Amniotic epithelial cell (primary cell): ENCODE measurements around a stretch of chr1.

DNA sequence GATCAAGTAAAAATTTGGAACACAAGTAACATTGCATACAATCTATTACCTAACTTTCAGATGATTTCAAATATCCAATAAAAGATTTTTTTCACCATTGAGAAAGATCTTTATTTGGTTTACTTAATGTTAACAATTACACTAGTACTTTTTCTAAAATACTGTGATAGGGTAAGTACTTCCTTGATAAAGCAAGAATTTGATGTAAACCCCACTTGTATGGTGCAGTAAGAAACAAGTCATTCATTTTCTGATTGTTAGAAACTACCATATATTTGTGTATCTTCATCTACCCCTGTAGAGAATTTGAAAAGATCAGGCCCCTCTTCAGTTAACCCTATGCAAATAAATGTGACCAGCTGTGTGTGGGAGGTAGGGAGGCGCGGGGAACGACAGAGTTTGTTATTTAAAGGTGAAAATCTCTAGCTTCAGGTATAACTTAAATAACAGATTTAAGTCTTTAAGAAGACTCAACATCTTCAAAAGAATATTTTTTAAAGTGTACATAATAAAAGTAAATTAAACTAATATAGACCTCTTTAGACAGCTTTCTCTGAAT lies 15.8 kb downstream of the ANGPTL3 start:
- RRBS = no CpG with 5 or more reads among the region's 3 CpGs

- RRBS = no CpG with 5 or more reads among the region's 1 CpG
These were observed 24.6 kb downstream of the ANGPTL3 start for GRCh38 chr1:62621851-62622455.

- RRBS = under 1% methylated on average over 21 of the region's 54 CpGs
These were observed 674 bp downstream of the DOCK7 start for GRCh38 chr1:62687371-62688053.

GRCh38 chr1:62784344-62785131 lies 606 bp downstream of the ATG4C start:
- RRBS = no CpG with 5 or more reads among the region's 17 CpGs

DNA sequence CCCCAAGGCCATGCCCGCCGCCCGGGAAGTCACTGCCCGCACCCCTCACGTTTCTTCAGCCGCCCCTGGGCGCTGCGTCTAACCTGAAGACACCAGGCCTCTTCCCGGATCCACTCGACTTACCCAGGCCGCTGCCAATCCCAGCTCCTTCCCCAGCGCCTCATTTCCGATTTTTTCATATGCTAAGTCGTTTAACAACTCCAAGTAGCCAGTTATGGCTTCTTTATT lies 911 bp upstream of the FOXD3 start:
- RRBS = 8% methylated on average over 5 of the region's 14 CpGs

GRCh38 chr1:63592786-63592998 lies 519 bp upstream of the PGM1 start:
- RRBS = no CpG with 5 or more reads among the region's 5 CpGs

DNA sequence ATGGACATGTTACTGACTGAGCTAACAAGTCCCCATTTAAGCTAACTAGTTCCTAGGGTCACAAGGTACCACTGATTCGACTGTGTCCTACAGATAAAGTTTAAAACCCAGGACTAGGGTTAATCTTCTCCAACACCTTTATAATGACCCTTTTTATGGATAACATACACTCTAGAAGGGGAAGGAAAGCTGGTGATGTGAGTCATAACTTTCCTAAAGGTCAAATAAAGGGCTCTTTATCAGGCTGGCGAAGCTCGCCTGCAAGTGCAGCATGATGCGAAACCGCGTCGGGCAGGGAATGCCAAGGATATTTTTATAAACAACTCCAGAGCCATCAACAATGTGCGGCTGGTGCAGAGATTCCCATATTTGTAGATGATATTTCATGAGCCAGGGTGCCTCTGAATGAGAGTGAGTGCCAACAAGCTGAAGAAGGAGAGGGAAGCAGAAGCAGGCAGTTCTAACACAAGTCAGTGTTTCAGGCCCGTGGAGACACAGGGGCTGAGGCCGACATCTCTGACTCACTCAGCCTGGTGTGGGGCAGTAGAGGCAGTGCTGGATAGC lies 75.6 kb upstream of the ROR1 start:
- RRBS = no CpG with 5 or more reads among the region's 10 CpGs

- RRBS = no CpG with 5 or more reads among the region's 7 CpGs
These were observed 68.8 kb upstream of the ROR1 start for GRCh38 chr1:63704982-63705473.

- RRBS = no CpG with 5 or more reads among the region's 3 CpGs
These were observed 1.9 kb downstream of the ROR1 start for GRCh38 chr1:63775744-63776145.

GRCh38 chr1:63780789-63781360 lies 7.1 kb downstream of the ROR1 start:
- RRBS = no CpG with 5 or more reads among the region's 4 CpGs

DNA sequence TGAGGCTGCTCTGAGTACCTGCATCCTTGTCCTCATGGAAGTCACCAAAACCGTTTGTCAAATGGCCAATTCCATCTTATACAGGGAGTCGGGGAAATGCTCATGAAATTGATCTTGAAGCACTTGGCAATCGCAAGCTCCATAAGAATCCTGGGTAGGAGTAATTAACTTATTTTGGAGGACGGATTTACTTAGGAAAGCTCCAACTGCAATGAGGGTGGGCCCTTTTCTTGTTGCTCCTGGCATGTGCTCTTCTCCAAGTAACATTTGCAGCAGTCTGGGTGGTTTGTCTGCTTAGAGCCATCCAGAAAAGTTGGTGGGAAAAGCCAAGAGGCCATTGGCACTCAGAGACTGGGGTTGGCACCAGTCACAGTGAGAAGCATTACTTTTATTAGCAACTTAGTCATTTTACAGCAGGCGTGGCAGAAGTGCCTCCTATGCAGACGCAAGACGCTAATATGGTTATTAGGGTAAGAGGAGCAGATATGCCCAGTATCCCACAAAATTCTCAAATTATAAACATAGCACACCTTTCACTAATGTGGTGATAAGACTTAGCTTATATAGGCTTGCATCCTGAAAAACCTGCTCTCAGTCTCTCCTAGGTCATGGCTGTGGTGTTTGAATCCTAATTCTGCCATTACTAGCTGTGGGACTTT lies 154.3 kb downstream of the ROR1 start:
- RRBS = no CpG with 5 or more reads among the region's 7 CpGs

- RRBS = no CpG with 5 or more reads among the region's 1 CpG
These were observed 182.0 kb upstream of the UBE2U start for GRCh38 chr1:64021356-64021853.

DNA sequence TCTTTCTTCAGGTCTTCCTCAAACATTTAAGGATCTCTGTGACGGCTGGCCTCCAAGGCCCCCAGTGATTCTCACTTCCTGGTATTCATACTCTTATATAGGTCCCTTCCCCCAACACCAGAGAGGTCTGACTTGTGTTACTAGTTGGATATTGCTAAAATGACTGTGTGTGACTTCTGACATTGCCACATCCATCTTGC lies 116.9 kb downstream of the UBE2U start:
- RRBS = no CpG with 5 or more reads among the region's 1 CpG

- RRBS = 5% methylated on average over 13 of the region's 48 CpGs
These were observed 1.4 kb downstream of the CACHD1 start for GRCh38 chr1:64471026-64472089.

DNA sequence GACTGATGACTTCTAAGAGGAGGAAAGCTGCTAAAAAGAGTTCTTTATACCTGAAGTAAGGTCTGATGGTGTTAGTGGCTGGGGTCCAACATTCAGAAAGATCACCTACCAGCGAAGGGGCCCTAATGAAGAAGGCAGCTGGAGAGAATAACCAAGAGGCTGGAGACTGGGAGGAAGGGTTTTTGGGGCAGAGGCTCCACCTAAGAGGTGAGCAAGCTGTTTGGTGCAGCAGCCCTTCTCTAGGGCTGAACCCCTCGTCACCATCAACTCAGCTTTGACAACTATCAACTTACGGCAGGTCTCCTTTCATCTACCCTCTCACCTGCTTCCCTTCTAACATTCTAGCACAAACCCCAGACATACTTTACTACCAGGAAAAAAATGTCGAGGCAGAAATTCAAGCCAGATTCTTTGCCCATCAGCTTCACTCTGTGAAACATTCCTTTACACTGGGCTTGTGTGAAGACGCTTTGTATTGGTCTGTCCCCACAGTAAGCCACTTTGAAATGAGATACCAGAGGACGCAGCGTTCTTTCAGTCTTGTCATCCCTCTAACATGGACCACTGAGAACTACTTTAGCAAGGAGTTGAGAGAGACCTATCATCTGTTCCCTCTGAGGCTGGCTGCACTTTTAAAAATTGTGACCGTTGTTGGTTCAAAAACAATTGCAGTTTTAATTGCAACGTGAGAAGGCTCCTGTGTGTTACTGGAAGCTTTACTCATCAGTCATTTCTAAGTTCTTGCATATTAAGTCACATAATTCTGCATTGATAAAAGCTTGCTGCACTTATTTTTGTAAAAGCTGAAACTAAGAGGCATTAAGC lies 84.7 kb downstream of the RAVER2 start:
- RRBS = no CpG with 5 or more reads among the region's 9 CpGs

DNA sequence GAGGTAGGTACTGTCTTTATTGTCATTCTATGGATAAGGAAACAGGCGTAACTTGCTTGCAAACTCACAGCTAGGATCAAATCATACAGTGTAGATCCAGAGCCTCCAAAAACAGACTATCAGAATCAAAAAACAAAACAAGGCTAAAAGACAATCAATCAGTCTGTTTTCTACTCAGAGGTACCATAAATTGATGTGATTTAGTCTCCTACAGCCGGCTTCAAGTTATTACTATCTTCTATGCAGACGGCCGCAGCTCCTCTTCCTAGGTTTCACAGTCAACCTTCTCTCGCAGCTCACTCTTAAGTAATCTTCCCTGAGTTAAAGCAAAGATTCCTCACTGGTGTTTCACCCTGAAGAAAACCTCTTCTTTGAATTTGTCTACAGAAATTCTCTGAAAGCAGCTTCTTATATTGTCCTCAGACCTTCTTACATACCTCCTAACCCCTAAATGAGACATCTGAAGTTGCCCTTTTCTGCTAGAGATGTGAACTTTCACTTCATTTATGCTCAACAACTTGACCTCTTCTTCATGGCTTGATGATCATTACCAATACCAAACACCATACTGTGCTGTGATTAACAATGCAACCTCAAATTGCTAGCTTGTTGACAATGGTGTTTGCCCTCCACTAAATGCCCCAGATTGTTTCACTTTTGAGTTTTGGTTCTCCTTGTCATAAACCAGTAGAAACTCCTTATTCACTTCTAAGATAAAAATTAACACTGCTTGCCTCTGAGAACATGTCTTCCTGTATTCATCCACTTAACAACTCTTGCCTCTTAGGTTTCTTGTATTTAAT lies 5.8 kb downstream of the JAK1 start:
- RRBS = no CpG with 5 or more reads among the region's 5 CpGs

GRCh38 chr1:64964864-64965447 lies 1.4 kb downstream of the JAK1 start:
- RRBS = no CpG with 5 or more reads among the region's 6 CpGs

- RRBS = no CpG with 5 or more reads among the region's 7 CpGs
These were observed 54.7 kb upstream of the JAK1 start for GRCh38 chr1:65020894-65021615.

DNA sequence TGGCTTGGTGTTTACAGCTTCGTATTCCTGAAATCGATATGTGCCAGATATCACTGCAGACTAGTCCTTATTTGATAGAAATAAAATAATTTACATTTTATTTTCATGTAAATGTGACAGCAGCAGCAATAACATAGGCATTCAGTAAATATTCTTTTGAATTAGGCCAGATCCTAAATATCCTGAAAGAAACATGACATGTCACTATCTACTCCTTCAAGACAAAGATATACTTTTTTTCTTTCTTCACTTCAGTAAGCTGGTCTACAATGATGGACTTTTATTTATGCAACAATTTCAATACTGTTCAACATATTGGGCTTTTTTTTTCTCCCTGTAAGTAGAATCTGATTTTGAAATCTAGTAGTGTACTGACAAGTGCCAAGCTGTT lies 90.3 kb upstream of the AK4 start:
- RRBS = no CpG with 5 or more reads among the region's 2 CpGs

GRCh38 chr1:65146937-65147261 lies 1.1 kb upstream of the AK4 start:
- RRBS = no CpG with 5 or more reads among the region's 8 CpGs